Left lobe of liver (tissue), 1 donor: Measurements from ENCODE around the genes CDH4, RBBP8NL and GATA5.

DNA sequence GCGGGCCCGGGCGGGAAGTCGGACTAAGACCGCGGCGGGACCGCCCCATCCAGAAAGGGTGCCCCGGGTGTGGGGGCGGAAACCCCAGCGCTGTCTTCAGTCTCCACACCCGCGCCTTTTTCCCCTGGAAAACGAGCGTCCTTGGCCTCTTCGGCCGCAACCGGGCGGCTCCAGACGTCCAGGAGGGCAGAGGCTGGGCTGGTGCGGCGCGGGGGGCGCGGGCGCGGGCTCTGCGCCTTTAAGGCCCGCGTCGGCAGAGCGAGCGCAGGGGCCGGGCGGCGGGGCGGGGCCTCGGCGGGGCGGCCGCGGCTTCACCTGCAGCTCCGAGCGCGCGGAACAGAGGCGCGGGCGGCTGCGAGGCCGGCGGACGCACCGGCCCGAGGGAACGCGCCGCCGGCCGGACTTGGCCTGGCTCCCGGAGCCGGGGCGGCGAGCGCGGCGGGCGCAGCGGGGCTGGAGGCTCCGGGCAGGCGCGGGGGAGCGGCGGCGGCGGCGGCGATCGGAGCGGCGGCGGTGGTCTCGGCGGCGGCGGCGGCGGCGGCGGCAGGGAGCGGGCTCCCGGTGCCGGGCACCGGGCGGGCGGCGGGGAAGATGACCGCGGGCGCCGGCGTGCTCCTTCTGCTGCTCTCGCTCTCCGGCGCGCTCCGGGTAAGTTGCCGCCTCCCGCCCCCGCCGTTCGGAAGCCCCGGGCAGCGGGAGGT is at the start of gene CDH4:
CDH4 (plus strand) TSS at position 339 of the 701 bp plus-strand sequence.
- PRO-cap, result unidirectional peak, plus-strand start at position 339 of the sequence

GRCh38 chr20:62001659-62002727 is 63.7 kb downstream of the TAF4 start:
- PRO-cap, result no peak

DNA sequence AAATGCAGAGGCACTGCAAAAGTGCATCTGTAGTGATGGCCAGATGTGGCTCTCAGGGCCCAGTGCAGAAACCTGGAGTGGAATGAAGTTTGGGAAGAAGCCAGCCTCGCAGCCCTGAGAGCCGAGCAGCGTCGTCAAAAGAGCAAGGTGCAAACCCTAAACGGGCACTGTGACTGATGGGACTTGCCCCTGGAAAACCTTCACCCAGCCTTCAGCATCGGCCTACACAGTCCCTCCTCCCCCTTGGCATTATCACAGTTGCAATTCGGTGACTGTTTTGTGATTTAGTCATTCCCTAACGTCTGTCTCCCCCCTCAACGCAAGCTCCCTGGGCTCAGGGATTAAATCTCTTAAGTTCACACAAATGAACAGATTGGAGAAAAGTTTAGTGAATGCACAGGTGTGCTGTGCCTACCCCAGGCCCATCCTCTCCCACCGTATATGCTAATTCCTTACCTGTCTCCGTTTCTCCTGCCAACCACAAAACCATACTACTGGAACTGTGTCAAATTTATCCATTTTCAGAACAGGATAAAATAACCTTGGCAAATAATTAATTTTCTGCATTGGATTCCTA is 38.5 kb downstream of the TAF4 start:
- PRO-cap, result bidirectional peak, plus-strand start at position 291 of the sequence, minus-strand start at position 149 of the sequence

GRCh38 chr20:62042880-62043449 is 22.7 kb downstream of the TAF4 start:
- PRO-cap, result no peak

GRCh38 chr20:62119535-62120275 is 2.6 kb upstream of the LSM14B start:
- PRO-cap, result no peak

DNA sequence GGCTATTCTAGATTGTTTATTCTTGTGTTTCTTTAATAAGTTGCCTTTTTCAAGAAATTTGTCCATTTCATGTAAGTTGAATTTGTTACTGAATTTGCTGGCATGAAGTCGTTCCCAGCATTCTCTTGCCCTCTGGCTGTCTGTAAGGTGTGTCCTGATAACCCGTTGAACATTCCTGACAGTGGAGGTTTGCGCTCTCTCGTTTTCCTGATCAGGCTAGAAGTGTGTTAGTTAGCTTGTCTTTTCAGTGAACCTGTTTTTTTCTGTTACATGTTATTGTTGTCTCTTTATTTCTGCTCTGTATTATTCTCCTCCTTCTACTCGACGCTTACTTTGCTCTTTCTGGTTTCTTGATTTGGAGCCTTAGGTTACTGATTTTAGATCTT is 4.7 kb downstream of the MTG2 start:
- PRO-cap, result bidirectional peak, plus-strand start at position 172 of the sequence, minus-strand start at position 134 of the sequence

DNA sequence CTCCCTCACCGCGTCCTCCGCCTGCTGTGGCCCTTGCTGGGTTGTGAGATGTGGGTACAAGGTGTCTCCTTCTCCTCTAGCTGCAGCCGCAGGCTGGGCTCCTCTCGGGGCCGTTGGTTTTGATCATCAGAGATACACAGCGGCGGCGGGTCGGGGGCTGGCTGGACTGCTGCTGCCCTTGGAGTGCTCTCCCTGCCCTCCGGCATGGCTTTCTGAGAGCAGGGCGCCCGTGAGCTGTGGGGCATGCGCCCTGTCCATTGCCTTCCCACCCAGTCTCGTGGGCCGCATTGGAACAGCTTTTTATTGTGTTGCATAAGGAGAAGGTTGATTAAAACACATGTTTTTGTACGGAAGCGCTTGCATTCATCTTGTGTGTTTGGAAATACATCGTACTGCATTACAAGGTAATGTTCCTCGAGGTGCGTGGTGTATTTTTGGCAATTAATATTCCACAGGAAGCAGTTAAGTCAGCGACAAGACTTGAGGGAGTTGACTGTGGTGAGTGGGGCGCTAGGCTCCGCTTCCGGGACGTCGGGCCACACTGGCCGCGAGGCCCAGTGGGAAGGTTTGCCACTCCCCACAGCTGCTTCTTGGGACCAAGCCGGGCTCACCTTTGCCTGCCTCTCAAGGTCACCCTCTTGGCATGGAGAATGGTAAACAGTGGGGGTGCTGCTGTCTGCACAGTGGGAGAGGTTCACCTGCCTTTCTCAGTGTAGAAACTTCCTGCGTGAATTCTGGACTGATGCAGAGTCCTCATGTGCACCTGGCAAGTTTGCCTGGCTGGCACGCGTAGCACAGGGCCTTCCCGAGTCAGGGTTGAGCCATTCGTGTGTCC is 6.1 kb downstream of the OSBPL2 start:
- PRO-cap, result no peak

- PRO-cap, result no peak
Observed at GRCh38 chr20:62286685-62287148, 16.1 kb upstream of the ADRM1 start.

DNA sequence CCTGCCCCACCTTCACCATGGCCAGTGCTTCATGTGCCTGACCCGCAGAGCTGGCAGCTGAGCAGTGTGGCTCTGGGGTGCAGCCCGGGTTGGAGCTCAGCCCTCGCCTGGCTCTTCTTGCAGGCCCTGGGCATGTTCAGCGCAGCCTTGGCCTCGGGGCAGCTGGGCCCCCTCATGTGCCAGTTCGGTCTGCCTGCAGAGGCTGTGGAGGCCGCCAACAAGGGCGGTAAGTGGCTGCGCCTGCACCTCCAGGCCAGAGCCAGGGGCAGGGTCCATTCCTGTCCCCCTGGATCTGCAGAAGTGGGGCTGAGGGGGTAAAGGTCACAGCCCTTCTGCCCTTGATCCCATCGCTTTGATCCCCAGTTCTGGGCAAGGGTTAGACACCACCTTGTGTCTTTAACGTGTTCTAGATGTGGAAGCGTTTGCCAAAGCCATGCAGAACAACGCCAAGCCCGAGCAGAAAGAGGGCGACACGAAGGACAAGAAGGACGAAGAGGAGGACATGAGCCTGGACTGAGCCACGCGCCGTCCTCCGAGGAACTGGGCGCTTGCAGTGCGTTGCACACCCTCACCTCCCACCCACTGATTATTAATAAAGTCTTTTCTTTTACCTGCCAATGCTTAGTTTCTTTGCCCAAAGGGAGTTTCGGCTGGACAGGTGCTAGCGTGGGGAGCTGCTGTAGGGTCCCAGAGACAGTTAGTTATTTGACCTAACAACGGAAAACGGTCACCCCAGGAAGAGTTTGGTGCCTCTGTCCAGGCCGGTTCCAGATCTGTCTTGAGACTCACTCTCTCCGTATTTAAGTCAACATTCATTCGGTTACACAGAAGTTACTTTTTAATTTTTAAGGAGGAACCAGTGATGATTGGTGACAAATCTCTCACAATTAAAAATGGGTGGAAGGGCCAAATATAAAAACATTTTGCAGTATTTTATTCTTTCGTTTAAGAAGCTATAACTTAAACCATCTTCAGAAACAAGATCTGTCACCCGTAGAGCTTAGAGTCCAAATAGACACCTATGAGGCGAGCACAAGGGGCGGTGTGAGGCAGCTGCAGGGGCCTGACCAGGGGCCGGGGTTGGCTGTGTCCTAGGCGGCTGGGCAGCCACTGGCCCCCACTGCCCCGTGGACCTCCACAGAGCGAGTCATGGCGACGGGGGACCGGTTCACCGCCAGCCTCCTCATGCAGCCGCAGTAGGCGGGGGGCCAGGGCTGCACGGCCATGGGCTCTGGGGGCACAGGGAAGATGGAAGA is 5.9 kb downstream of the ADRM1 start:
- PRO-cap, result no peak

DNA sequence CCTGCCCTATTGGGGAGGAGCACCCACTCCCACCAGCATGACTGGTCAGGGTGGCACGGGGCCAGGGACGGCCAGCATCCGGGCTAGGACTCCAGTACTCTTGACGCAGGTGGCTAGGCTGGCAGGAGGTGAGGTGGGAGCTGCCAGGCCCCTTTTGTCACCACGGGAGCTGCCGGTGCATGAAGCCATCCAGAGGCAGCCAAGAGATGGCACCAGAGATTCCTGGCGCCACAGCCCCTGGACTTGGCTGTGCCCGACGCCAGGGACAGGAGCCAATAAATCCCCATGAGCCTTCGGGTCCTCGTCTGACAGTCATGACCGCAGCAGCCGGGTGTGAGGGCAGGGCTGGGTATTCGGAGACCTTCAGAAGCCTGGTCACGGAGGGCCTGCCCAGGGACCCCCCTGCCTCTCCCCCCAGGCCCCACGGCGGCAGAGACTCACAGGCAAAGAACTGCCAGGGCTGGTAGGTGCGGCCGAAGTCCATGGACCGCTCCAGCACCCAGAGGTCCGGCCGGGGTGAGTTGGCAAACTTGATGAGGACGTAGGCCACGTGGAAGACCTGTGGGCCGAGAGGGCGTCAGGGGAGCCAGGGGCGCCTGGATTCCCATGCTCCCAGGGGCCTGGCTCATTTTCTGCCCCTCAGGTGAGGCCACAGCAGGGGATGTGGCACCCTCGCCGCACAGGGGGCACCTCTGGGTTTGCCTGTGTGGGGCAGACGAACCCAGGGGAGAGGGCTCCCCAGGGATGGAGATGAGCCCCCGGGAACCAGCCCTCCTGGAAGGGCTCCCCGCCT is 14.2 kb downstream of the LAMA5 start:
- PRO-cap, result unidirectional peak, plus-strand start at position 304 of the sequence; unidirectional peak, plus-strand start at position 562 of the sequence

- PRO-cap, result no peak
Observed at GRCh38 chr20:62356271-62356778, 10.8 kb downstream of the LAMA5 start.

GRCh38 chr20:62358946-62360270 is 7.7 kb downstream of the LAMA5 start:
- PRO-cap, result no peak

GRCh38 chr20:62362258-62362760 is 4.8 kb downstream of the LAMA5 start:
- PRO-cap, result unidirectional peak, plus-strand start at chr20:62362575

GRCh38 chr20:62390870-62391579 is 4.1 kb downstream of the RPS21 start:
- PRO-cap, result bidirectional peak, plus-strand start at chr20:62391375, minus-strand start at chr20:62391221

DNA sequence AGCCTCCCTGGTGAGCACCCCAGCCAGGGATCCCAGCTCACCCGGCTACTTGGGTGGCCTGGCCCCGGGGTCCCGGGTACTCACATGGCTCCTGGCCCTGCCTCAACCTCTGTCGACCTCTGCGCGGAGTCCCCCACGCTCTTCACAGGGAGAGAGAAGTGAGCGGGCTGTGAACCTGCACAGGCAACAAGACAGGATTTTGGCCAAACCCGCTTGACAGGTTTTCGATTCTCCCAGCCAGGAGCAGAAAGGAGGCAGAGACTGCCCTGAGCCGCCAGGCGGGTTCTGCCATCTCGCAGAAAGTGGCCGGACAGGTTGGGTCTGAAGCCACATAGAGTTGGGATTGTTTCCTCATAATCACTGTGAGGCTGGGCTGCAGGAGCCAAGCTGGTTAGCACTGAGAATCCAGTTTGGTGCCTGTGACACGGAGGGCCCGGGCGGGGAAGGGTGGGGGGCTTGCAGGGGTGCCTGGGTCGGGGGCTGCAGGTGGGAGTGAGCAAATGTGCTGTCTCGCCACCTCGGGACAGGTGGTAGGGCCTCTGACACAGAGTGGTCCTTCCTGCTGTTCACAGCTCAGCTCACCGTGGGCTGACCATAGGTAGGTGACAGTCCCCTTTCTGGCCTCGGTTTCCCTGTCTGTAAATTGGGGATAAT is at the start of gene RBBP8NL:
RBBP8NL (minus strand) TSS at position 164 of the 654 bp plus-strand sequence.
- PRO-cap, result no peak

GRCh38 chr20:62474064-62474829 is 1.5 kb downstream of the GATA5 start:
- PRO-cap, result no peak

DNA sequence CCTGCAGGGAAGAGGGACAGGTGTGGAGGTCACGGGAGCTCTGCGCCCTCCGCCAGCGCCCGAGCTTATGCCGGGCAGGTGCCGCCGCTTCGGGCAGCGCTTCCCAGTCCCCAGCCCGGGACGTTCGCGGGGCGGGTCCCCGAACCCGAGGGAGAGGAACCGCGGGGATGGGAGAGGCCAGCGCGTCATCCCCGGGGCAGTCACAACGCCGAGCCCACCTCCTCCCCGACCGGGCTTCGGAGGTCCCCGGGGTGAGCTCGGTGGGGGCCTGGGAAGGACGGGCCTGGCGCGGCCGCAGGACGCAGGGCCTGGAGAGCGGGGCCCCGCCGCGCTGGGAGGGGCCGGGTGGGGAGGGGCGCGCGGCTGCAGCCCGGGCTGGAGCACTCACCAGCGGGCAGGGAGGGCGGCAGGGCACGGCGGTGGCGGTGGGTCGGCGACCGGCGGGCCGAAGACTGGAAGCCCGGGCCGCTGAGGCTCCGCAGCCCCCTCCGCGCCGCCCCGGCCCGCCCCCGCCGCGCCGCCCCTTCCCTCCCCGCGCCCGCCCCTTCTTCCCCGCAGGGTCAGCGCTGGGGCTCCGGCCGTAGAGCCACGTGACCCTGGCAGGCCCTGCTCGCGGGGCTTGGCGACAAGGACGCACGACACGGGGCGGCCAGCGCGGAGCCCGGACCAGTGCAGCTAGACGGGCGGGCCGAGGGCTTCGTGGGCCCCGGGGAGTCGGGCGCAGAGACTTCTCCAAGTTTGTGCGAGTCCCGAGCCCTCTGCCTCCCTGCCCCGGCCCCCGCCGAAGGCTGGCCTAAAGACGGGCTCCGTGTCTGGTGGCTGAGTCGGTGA is at the start of gene GATA5:
GATA5 (minus strand) TSS at position 454 of the 831 bp plus-strand sequence.
- PRO-cap, result bidirectional peak, plus-strand start at position 602 of the sequence, minus-strand start at position 454 of the sequence

GRCh38 chr20:62655587-62656483 is 13.5 kb downstream of the SLCO4A1 start:
- PRO-cap, result no peak

DNA sequence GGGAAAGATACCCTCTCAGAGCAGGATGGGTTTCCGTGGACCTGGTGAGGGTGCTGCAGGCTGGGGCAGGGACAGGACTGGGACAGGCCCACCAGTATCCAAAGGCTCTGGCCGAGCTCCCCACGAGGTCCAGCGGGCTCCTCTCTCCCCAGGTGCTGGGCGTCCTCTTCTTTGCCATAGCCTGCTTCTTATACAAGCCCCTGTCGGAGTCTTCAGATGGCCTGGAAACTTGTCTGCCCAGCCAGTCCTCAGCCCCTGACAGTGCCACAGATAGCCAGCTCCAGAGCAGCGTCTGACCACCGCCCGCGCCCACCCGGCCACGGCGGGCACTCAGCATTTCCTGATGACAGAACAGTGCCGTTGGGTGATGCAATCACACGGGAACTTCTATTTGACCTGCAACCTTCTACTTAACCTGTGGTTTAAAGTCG is 29.3 kb downstream of the SLCO4A1 start:
- PRO-cap, result no peak

DNA sequence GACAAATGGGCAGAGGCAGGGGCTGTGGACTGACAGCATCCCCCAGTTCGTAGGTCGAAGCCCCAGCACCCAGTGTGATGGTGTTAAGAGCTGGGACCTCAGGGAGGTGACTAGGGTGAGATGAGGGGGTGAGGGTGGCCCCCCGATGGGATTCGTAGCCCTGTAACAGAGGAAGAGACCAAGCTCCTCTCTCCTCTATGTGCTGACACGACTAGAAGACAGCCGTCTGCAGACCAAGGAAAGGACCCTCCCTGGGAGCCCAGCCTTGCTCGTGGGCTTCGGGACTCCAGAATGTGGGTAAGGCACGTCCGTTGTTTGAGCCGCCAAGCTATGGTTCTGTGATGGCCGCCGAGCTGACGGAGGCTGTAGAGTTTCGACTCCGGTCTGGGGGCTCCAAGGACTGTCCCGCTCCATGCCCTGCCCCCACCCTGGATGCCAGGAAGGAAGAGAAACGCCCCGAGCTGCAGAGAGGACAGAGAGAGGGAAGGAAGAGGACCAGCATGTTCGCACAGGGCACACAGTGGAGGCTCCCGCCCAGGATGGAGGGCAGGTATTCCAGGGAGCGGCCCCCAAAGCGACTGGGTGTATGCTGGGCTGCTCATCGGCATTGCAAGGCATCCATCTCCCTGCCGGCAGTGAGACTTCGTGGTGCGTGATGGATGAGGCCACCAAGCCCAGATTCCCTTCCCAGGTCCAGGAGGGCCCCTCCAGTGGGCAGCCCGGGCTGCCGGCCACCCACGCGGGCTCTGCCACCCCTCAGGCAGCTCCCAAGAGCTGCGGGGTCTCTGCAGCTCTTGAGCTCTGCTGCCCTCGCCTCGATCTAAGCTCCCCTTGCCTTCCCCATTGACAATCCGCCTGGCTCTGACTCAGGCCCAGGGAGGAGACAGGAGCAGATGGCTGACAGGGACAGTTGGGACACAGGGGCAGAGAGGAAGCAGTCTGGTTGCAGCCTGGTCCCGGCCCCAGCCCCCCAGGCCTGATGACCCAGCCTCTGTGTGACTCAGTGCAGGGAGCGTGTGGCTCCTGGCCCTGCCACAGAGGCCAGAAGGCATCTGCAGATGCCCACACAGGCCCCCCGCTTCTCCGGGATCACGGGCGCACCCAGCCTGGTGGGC is 32.7 kb downstream of the SLCO4A1 start:
- PRO-cap, result no peak